ENCODE results near the genes ABCC8 and SAA2.

DNA sequence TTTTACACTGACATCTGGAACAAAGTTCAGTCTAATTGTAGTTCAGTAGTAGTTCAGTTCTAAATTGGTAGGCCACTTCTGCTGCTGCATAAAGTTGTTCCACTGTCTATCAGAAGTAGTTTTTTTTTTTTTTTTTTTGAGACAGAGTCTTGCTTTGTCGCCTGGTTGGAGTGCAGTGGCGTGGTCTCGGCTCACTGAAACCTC lies 115.7 kb downstream of the PDE3B start:
- PRO-cap, 2 experiments, result no peak in any of the 2 experiments

- PRO-cap, 2 experiments, result no peak in any of the 2 experiments
Observed at GRCh38 chr11:14863463-14864007, 28.5 kb downstream of the CYP2R1 start.

DNA sequence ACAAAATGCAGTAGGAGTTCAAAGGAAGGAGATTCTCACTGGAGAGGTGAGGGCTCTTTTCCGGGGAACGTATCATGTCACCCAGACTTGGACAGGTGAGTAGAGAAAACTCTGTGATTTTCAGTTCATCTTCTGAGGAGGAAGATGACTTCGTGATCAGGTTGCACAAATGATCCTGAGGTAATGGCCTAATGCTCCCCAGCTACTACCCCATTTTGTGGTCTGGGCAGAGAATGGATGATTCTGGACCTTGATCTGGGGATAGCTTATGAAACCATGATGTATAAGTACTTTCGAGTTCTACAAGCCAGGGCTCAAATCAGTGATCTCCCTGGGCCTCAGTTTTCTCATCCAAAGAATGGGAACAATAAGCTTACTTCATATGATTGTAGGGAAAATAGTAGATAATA lies 319.2 kb downstream of the INSC start:
- PRO-cap, 2 experiments, result no peak in any of the 2 experiments

DNA sequence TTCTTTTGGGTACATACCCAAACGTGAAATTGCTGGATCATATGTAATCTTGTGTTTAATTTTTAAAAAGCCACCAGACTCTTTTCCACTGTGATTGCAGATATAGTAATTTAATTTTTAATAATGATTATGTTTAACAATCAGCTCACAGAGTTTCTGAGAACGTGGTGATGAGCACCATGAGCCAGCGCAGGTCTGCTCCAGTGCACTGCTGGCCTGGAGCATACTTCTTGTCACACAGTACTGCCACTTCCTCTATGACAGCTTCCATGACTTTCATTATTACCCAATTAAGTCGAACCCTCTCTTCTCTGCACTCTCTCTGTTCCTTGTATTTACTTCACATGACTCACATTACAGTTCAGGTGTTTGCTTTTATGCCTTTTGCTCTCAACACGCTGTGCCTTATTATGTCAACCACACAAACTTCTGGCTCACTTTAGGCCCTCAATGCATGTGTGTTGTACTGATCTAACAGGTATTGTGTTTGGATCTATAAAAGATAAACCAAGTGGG lies 356.3 kb downstream of the INSC start:
- PRO-cap, 2 experiments, result no peak in any of the 2 experiments

DNA sequence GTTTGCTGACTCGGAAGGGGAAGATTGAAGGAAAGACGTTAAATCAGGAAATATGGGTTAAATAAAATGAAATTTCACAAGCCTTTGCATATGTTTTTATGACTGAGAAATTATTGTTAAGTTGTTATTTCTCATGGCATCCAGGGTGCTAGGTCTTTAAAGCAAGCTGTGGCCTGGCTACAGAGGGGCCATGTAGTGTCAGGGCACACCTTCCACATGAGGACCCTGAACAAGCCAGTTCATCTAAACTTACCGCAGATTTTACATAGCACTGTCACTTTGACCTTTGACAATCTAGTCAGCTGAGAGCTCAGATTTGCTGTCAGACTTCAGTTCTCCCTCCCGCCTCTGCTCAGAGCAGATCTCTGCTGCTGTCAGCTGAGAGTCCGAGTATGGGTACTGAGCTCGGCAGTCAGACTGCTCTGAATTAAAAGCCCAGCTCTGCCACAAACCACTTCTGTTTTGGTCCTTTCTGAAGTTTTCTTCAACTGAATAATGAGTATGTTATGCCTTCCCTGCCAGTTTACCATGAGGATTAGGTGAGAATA lies 507.1 kb downstream of the SOX6 start:
- PRO-cap, 2 experiments, result no peak in any of the 2 experiments

DNA sequence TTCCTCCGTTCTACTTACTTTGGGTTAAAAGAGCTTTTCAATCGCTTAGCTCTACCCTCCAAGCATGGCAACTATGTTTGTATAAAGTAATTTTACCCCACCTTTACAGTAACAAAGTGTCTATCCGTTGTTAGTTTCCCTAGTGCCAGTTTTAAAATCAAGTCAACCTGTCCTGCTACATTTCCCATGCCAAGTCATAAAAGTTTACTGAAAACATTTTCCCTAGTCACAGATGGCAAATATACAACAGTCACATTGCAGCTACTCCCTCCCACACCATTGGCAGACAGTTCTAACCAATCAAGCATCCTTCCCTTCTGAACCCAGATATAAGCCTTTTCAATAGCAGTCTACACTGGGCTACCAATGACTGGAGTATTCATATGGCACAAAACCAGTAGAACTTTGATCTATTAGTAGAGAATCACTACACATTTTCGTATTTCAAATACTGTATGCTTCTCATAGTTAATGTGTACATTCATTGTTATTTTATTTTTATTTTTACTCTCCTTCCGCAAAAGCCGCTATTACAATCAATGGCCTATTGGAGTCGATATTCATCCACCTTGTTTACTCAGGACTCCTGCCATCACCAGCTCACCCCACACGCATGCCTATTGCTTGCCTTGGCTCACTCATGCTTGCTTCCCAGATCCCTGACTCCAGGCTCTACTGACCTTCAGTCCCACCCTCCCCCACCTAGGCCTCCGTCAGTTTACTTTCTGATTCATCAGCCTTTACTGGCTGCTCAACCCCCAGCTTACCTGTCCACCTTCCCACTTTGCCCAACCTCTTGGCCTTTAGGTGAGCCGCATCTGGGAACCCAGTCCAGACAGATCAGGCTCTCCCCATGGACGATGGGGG lies 408.5 kb downstream of the SOX6 start:
- PRO-cap, 2 experiments, result no peak in any of the 2 experiments

GRCh38 chr11:16292939-16293605 lies 63.3 kb downstream of the SOX6 start:
- PRO-cap, 2 experiments, result no peak in any of the 2 experiments

- PRO-cap, 2 experiments, result no peak in any of the 2 experiments
Observed at GRCh38 chr11:16397258-16397779, 41.0 kb upstream of the SOX6 start.

DNA sequence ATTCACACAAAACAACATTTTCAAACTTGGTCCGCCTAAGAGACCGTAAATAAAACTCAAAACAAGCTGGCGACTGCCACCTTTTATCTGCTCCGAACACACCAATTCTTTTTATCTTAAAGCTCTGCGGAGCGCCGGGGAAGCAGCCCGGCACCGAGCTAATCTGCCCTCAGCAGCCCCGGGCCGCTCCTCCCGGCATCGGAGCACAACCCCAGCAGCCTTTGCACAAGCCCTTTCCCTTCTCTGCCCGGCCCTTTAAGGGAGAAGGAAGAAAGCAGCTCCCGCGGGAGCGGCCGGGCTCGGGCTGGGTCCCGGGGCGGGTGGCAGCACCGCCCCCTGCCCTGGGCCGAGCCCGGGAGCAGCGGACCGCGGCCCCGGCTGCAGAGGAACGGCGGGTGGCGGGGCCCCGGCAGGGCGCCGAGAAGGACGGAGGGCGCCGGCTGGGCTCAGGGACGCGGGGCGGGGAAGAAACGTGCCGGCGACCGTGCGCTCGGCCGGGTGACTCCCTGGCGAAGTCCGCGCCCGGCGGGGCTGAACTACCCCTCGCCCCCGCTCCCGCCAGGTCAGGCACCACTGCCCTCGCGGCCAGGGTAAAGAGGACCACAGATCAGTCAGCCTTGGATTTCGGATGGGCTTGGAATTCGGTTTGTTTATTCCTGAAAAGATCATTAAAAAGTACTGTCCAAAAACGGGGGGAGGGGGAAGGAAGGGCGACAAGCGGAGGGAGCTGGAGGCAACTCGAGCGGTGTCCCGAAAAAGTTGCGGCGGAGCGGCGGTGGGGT lies 133.5 kb upstream of the C11orf58 start:
- PRO-cap, 2 experiments, result peak in 1 of 2 experiments; most common plus-strand start position 383 of the sequence (in 1); most common minus-strand start position 257 of the sequence (in 1)

DNA sequence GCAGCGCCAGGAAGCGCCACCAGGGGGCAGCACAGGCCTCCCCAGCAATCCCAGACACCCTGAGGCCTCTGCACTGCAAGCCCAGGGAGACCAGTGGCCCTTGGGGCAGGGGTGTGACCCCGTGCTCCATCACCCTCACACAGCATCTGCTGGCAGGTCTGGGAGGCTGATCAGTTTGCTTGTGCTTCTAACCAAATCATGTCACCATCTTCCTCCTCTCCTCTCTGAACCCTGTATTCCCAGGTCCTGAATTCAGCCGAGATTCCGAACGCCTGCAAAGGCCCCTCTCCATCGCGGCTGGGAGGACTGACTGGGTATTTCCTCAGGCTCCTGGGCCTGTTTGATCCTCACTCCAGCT lies 50.1 kb downstream of the C11orf58 start:
- PRO-cap, 2 experiments, result no peak in any of the 2 experiments

DNA sequence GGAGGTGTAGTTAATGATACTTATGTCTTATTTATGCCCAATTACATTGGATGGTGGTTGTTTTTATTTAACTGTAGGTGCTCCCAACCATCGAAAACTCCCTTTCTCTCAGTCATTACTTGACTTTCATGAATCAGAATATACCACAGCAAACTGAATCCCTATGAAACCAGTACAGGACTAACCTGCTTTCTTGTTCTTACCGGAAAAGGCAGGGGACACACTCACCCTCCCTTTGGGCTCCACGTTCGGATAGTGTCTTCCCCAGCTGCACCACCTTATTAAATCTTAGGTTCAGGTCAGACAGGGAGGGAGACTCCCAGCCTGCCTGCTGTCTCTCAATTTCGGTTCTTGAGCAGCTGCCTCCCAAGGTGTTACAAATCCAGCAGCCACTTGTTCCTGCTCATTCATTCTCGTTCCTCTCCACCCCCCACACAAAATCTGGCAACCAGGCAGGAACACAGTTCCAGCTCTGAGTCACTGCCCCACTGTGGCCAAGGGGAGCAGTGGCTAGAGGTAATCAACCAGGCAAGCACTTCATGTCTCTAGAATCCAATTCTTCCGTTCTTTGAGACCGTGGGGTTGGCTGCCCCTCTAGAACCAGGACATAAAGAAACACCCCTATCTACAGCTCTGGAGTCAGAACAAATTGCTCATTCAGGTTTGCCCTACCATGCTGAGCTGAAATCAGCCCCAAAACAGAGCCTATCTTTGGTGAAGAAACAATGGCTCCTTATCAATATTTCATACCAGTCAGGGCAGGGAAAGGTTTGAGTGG lies 133.0 kb downstream of the PLEKHA7 start:
- PRO-cap, 2 experiments, result no peak in any of the 2 experiments

- PRO-cap, 2 experiments, result no peak in any of the 2 experiments
Observed at GRCh38 chr11:17014736-17014971, 440 bp upstream of the PLEKHA7 start.

DNA sequence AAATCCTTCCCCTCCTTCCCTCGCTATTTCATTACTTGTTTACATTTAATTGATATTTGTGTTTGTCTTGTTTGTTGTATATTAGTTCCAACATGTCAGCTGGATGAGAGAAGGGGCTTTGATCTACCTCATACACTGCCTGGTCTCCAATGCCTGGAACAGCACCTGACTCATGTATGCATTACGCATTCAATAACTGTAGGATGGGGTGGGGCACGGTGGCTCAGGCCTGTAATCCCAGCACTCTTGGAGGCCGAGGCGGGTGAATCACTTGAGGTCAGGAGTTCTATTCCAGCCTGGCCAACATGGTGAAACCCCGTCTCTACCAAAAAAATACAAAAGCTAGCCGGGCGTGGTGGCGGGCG lies 1.1 kb upstream of the PLEKHA7 start:
- PRO-cap, 2 experiments, result no peak in any of the 2 experiments

- PRO-cap, 2 experiments, result no peak in any of the 2 experiments
Observed at GRCh38 chr11:17277170-17277978, 835 bp downstream of the NUCB2 start.

DNA sequence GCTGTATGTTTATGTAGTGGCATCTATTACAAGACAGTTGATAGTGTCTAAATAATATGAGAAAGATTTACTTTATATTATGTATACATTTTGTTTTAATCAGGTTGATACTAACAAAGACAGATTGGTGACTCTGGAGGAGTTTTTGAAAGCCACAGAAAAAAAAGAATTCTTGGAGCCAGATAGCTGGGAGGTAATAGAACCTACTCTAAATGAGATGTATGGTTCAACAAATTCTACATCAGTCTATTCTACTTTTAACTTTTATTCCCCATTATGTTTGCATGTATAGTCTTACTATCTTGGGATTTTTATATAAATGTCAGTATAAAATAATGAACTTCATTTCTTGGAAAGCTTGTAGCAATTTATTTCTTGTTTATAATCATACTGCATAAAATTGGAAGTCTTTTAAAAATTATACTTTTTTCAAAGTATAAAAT lies 36.3 kb upstream of the NCR3LG1 start:
- PRO-cap, 2 experiments, result no peak in any of the 2 experiments

GRCh38 chr11:17476287-17477223 lies at the start of gene ABCC8:
Gene ABCC8, minus strand, starts transcription at chr11:17476845.
- PRO-cap, 2 experiments, result peak in 1 of 2 experiments; most common plus-strand start chr11:17476696 (in 1); most common minus-strand start chr11:17476509 (in 1)

- PRO-cap, 2 experiments, result no peak in any of the 2 experiments
Observed at GRCh38 chr11:17542836-17543472, 1.3 kb downstream of the USH1C start.

DNA sequence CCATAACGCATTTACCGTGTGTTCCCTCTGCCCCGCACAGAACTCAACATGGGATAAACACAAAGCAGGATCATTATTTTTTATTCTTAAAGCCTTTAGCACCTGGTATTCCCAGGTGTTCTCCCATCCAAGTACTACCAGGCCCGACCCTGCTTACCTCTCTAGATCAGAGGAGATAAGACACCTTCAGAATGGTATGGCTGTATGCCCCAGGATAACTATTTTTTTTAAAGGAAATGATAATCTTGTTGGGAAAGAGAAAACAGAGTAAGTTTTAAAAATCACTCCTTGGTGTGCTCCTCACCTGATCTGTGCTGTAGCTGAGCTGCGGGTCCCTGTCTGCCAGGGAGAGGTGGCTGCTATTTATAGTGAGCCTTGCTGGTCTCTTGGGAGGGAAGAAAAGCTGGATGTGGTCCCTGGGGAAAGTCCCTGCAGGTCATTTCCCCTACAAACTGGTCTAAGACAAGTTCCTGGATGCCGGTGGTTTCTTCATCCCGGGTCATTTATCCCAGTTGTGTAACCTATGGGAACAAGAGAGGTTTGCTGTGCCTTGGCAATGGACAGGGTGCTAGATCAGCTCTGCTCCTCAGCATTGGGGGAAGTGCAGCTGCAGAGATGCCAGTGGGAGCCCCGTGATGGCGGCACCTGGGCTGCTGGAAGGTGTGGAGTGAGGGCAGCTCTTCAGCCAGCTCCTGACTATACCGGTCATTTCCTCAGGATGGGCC lies at the start of gene SAA2:
Gene SAA2 (minus strand): TSS at position 370 of the 725 bp plus-strand sequence.
- PRO-cap, 2 experiments, result no peak in any of the 2 experiments

DNA sequence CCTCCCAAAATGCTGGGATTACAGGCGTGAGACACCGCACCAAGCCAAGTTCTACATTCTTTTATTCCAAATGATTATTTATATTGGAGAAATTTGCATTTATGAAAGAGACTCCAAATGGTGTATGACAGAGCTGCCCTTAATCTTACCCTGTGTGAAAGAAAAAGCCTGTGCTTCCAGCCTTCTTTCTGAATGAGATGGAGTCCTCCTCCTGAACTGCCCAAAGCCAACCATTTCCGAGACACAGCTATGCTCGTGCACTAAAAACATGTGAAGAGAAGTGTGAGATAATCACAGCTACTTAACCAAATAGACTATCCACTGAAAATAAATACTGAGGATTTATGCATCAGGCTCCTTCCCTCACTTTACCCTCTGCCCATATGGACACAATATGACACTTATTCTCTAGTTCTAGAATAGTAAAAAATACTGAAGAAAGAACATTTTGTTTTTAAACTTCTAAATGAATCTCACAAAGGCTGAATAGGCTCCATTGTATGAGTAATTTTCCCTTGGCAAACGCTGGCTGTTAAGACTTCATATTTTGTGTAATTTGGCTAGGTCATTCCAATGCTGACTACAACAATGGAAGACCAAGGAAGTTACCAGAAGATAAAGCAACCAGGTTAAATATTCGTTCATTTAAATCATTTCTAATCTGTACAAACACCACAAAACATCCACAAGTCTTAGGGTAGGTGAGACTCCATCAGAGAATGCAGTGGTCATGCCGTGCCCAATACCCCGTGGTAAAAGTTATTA lies 10.0 kb downstream of the HPS5 start:
- PRO-cap, 2 experiments, result no peak in any of the 2 experiments

DNA sequence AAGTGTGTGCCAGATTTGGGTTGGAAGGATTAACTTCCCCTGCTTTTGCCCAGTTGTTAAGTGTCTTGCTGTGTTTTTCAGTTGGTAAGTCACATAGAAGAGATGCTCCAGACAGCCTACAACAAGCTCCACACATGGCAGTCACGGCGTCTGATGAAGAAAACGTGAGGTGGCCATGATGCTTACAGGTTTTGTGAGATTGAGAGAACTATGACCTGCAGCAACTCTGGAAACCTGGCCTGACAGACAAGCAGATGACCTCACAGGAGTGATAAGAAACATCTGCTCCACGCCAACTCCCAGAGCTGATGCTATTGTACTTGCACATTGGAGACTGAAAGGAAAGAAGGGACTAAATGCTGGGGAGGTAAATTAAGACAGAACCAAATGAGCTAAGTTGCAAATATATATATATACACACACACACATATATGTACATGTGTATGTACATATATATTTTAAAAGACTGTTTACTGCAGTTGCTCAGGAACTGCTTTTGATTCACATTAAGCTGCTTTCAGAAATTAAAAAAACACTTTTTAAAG lies 28.6 kb upstream of the LDHA start:
- PRO-cap, 2 experiments, result no peak in any of the 2 experiments

Data from cerebral cortex (tissue), 2 donors.